ENCODE data around the genes HGS and ARHGDIA.

DNA sequence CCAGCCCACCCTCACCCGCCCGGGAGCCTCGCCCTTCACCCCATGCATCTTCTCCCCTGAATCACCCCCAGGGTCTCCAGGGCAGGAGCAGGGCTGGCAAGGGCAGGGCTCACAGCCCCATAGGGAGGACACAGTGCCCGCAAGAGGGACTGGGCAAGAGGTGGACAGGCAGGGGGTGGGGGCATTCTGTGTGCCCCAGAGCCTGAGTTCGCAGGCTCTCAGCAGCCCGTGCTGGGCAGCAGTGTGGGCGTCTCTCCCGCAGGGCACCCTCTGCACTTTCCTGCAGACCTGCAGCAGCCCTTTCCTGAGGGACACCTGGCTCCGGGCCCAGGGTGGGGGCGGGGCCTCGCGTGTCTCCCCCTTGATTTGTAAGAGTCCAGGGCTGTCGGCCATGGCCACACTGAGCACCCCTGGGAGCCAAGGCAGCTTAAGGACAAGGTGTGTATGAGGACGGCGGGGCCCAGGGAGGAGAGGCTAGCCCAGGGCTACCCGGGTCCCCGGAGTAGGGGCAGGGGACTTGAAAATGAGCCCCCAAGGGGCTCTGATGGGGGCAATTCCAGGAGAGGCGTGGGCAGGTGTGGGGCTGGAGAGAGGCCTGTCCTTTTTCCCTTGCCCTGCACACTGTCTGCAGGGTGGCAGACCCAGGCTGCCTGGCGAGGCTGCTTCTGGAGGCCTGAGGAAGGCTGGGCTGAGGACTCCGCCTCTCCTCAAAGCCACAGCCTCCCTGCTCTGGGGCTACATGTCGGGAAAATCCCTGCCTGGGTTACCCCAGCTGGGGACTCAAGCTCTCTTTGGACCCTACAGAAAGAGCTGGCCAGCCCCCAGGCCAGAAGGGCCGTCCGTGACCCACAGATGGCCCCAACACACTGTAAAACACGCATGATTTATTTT lies 33.5 kb upstream of the SLC38A10 start:
- PRO-cap: bidirectional peak, plus-strand start at position 737 of the sequence, minus-strand start at position 623 of the sequence

DNA sequence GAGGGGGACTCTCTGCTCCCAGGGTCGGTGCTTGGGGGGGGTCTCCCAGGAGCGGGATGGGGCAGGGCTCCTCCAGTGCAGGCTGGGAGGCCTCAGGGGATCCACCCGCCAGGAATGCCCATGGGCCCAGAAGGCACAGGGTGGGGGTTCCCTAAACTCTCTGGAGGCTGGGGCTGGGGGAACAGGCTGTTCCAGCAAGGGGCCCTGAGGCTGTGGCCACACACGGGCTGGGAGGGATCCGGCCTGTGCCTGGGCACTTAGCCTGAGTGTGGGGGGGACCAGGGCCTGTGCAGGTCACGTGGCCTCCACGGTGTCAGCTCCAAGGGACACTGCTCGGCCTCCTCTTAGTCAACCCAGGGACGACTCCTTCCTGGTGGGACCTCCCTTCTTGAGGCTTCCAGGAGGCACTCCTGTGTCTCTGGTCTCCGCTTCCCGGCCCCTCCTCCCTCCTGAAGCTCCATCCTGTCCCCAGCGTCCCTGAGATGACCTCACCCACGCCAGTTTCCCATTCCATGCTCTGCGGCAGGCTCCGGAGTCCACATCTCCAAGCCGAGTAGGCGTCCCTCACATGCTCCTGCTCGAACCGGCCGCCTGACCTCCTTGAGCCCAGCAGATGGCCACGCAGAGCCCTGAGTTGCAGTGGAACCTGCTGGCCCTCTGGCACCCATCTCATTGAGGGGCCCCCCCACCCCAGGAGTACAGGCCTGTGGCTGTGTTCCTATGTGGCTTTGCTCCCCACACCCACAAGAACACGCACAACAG lies 23.0 kb upstream of the BAHCC1 start:
- PRO-cap: no peak

DNA sequence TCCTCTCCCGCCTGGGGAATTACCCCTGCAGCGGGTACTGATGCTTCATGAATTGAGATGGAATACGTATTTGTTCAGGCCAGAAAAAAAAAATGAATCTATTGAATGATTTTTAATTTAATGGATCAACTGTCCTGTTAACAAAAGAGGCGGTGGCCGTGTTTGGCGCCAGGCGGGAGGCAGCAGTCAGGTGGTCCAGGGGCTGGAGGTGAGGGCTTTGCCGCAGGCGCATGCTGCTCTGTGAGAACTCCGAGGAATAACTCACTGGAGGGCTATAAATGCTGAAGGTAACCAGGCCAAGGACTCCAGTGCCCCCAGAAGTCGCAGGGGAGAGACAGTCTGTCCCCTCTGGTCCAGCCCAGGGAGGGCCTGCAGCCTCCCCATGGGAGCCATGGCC lies 7.2 kb upstream of the BAHCC1 start:
- PRO-cap: unidirectional peak, minus-strand start at position 254 of the sequence

DNA sequence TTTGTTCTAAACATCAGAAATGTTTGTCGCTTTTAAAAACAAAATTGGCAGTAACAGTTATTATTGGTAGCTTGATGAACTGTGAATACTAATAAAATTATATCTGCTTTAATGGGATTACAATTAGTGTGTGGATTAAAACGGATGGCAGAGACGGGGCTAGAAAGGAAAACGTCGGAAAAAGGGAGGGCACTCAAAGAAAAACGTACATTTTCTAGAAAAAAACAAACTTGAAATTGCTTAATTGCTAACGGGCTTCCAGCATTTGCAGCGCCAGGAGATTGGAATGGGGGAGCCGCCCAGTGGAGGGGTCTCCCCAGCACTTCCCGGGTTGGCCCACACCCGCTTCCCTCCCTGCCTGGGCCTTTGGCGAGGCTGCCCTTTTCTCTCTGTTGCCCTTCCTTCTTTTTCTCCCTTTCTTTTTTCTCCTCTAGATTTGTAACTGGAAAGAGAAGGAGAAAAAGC lies 5.8 kb downstream of the BAHCC1 start:
- PRO-cap: no peak

GRCh38 chr17:81401474-81402351 lies 6.5 kb downstream of the BAHCC1 start:
- PRO-cap: no peak

DNA sequence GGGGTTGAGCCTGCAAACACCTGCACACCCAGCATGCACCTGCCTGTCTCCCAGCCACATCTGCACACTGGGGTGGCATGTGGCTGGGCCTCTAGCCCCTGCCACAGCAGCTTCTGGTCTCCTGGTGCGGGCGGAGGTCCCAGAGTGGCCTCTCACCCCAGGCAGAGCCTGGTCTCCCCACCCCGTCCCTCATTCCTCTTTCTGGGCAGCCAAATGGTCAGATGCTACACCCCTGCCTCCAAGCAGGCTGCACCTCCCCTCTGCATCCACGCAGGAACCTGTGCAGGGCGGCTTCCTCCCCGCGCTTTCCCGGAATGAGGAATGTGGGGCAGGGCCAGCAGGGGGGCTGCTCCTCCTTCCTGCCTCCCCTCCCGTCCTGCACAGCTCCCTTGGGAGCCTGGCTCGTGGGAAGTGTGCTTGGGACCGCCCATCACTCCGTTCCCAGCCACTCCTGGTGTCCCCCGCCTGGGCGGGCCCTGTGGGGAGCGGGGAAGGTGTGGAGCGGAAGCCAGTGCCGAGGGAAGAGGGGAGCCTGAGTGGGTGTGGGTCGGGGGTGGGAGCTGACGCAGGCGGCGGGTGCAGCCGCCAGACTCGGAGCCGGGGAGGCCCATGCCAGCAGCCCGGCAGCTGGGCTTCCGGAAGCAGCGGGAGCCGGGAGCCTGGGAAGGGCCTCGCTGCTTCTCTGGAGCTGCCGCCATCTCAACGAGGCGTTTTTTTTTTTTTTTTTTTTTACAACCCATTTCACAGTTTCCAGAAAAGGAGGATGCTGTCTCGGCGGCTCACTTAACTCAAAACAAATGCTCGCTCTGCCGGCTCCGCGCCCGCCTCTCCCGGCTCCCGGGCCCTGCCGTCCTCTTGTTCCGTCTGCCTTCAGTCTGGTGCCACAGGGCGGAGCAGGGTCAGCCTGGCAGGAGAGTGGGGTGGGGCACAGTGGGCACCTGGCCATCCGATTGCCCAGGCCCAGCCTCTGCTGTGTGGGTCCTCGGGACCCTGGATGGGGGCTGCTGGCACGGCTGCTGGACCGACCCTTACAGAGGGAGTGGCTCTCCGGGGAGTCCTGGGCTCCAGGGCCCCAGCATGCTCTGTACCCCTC lies 24.2 kb downstream of the BAHCC1 start:
- PRO-cap: bidirectional peak, plus-strand start at position 511 of the sequence, minus-strand start at position 378 of the sequence; unidirectional peak, minus-strand start at position 872 of the sequence

GRCh38 chr17:81465745-81466502 lies 46.7 kb downstream of the ACTG1 start:
- PRO-cap: no peak

DNA sequence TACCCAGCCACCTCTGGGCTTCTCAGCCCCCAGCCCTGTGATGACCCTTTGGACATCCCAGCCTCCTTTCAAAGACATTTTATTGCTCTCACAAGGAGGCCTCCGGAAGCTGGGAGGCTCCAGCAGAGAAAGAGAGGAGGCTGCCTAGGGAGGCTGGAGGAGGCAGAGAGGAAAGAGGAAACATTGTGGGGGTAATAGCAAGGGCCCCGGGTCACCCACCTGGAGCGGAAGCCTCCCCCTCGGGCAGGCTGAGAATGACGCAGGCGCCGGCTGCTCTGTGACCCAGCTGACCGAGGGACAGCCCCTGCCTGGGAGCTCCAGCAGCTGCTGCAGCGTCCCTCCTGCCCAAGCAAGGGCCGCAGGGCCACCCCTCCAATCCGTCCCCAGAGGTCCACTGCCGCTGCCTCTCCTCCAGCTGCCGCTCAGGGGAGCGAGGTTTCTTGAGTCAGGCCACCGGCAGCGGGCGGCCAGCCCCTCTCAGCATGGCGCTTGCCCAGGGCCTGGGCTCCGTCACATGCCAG lies 29.4 kb downstream of the ACTG1 start:
- PRO-cap: no peak

DNA sequence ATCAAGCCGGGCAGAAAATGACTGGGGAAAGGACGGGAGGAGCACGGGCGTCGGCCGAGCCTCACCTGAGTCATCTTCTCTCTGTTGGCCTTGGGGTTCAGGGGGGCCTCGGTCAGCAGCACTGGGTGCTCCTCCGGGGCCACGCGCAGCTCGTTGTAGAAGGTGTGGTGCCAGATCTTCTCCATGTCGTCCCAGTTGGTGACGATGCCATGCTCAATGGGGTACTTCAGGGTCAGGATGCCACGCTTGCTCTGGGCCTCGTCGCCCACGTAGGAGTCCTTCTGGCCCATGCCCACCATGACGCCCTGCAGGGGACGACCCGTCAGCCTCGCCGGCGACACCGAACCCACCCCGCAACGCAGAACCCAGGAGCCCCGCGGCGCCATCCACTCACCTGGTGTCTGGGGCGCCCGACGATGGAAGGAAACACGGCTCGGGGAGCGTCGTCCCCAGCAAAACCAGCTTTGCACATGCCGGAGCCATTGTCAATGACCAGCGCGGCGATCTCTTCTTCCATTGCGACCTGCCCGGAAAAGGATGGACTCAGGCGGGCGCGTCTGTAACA lies 679 bp downstream of the ACTG1 start:
- PRO-cap: unidirectional peak, minus-strand start at position 152 of the sequence

DNA sequence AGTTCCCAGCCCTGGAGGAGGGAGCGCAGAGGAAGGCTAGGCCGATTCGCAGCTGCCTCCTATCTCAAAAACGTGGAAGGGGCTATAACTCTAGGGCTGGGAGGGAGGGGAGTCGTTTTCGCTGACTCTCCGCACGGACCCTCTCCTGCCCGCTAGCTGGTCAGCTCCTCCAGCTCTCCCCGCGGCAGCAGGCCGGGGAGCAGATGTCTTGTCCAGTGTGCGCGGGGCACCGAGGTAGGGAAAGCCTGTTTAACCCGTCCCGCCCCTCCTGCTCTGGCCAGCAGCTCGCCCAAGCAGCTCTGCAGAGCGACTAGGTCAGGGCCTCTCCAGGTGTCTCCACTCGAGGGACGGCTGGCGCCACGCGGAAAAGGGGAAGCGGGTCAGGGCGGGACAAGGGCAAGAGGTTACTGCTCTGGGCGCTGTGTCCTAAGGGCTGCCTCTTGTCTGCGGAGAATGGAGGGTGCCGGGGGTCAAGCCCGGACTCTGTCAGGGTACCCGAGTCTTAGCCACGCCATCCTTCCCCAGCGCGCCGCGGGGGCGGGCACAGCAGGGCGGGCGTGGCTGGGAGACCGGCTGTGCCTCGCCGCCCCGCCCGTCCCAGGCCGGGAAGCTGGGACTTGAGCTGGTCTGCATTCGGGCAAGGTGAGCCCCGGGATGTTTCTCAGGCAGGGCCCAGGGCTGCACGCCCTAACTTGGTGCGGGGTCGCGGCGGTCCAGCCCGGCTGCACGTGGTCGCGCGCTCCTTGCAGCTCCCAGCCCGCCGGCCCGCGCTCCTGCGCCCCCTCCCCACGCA lies 6.1 kb upstream of the ACTG1 start:
- PRO-cap: bidirectional peak, plus-strand start at position 304 of the sequence, minus-strand start at position 303 of the sequence; bidirectional peak, plus-strand start at position 632 of the sequence, minus-strand start at position 539 of the sequence

GRCh38 chr17:81534422-81534891 lies 6.3 kb downstream of the FSCN2 start:
- PRO-cap: no peak

- PRO-cap: no peak
Measured at GRCh38 chr17:81556935-81558372, 5.3 kb upstream of the FAAP100 start.

DNA sequence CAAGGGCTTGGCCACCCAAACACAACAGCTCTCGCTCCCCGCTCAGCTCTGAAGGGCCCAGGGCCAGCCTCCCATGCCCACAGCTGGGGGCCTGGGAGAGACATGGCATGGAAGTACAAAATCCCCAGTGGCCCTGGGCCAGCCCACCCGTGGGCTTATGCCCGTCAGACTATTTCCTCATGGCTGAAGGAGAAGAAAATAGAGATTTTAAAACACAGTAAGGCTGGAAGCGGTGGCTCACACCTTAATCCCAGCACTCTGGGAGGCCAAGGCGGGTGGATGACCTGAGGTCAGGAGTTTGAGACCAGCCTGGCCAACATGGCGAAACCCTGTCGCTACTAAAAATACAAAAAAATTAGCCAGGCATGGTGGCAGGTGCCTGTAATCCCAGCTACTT lies 28.7 kb upstream of the FAAP100 start:
- PRO-cap: no peak

DNA sequence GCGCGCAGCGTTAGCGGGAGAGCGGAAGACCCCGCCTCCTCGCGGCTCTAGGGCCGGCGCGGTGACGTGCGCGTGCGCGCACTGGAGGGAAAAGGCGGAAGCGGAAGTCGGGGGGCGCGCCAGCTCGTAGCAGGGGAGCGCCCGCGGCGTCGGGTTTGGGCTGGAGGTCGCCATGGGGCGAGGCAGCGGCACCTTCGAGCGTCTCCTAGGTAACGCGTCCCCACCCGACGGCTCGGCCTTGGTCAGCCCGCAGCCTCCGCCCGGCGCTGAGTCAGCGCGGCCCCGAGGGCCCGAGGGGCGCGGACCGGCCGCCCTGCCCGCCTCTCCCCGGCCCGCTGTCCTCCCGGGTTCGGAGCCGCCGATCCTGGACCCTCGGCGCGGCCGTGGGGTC lies at the start of gene HGS:
TSS of gene HGS (plus strand) at position 117 of the 391 bp plus-strand sequence.
- PRO-cap: bidirectional peak, plus-strand start at position 90 of the sequence, minus-strand start outside the sequence

DNA sequence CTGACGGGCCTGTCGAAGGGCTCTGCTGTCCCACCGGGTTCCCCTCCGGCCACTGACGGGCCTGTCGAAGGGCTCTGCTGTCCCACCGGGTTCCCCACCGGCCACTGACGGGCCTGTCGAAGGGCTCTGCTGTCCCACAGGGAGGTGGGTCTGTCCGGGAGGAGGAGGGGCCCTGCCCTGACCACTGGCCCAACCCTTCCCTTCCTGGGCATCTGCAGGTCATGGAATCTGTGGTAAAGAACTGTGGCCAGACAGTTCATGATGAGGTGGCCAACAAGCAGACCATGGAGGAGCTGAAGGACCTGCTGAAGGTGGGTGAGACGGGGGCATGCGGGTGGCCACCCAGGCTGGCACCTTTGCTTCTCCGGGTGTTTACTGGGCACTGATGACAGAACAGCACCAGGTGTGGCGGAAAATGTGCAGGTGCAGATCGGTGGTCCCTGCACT lies 3.0 kb downstream of the HGS start:
- PRO-cap: no peak

- PRO-cap: no peak
Measured at GRCh38 chr17:81703671-81704869, 903 bp downstream of the MRPL12 start.

DNA sequence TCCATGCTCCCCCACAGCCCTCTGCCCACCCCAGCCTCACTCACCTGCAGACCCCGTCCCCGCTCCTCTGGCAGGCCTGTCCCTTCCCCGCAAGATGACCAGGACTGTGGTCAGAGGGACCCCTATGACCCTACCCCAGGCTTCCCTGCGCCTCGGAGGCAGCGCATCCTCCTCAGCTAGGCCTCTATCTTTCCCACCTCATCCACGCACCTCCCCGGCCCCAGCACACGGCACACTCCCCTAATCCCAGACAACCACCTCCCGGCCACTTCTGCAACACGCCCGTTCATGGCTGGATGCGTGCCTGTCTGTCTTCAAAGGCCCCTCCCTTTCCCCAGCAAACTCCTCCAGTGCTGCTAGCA lies 9.5 kb downstream of the MCRIP1 start:
- PRO-cap: no peak

DNA sequence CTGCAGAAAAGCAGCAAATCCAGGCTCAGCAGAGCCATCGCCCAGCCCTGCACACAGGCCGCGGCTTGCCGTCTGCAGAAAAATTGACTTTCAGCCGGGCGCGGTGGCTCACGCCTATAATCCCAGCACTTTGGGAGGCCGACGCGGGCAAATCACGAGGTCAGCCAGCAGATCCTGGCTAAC lies 7.1 kb upstream of the PPP1R27 start:
- PRO-cap: no peak

- PRO-cap: bidirectional peak, plus-strand start at chr17:81871432, minus-strand start at chr17:81871372
Measured at GRCh38 chr17:81871185-81871860, at the start of gene ARHGDIA. Gene ARHGDIA (minus strand): TSS chr17:81871337.

GRCh38 chr17:81913965-81915055 lies 3.1 kb upstream of the PCYT2 start:
- PRO-cap: no peak

All from Metastatic Lung Carcinoma in the Adrenal Gland (tissue), 1 donor.